A172 (cell line): ENCODE measurements around a stretch of chr3.

- RAMPAGE, long total RNA = no peak
Measured at GRCh38 chr3:12796895-12797783, 659 bp downstream of the CAND2 start.

- RAMPAGE, long total RNA = no peak
Measured at GRCh38 chr3:12916305-12916778, 75.0 kb upstream of the RPL32 start.

DNA sequence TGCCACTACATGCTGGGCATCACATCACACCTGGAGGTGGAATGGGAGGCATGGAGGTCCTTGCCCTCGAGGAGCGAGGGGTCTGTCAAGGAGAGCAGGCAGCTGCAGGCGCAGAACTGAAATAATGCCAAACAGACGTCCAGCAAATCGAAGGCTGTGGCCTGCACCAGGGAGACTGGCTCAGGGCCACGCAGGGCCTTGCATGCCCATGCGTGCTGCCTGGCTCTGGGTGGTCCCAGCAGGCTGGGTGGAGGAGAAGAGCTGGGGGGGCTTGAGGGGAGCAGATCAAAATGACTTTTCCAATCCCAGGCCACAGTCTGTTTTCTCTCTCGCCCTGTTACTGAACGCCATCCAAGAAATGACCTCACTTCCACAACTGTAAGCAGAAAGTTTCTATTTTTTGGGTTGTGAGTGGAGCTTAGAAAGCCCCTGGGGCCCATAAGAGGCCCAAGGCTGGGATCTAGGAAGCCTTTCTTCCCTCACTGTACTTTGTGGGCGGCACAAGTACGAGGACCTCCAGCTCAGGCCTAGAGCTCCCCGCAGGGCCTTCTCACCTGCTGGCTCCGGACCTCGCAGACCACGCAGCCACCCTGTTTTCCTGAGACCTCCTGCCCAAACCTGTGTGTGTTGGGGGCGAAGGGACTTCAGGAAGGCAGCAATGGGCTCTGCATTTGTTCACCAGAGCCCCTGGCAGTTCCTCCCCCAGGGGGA lies 97.0 kb upstream of the RPL32 start:
- RAMPAGE, long total RNA = no peak

GRCh38 chr3:12943723-12944128 lies 102.4 kb upstream of the RPL32 start:
- RAMPAGE, long total RNA = no peak

- RAMPAGE, long total RNA = no peak
Measured at GRCh38 chr3:12962152-12962764, 111.0 kb downstream of the IQSEC1 start.

DNA sequence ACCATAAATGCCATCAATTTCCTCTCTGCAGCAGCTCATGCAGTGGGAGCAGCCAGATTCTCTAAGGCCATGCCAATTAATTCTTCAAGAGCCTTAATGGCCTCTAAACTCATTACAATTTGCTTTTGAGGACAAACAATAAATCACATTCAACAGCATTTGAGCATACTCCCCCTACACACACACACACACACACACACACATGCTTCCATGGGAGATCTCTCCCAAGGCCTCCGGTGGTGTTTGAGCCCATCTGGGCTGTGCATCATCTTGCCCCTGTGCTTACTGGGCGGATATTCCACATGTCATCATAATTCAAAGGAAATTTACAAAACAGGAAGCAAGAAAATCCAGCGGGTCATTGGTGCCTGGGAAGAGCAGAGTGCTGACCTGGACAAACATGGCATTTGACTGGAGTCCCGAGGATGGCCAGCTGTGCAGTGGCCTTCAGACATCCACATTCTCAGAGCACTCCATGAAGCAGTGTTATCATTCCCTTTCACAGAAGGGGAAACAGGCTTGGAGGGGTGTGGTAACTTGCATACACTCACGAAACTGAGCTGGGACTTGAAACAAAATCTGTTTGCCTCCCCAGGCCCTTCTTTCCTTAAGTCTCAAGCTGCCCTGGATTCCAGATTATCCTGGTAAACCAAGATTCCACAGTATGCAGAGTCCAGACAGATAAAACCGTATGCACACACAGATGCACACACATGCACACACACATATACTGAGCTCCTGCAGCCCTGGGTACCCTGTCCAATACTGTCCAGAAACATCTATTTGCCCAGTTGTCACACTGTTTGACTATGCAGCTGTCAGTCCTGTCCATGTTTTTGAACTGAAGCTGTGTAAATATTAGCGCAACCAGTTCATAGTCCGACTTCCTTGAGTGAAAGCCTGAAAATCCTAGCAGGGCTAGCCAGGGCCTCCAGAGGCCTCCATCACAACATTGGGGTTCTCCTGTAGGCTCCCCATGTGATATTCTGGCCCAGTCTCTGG lies 108.8 kb downstream of the IQSEC1 start:
- RAMPAGE, long total RNA = no peak

DNA sequence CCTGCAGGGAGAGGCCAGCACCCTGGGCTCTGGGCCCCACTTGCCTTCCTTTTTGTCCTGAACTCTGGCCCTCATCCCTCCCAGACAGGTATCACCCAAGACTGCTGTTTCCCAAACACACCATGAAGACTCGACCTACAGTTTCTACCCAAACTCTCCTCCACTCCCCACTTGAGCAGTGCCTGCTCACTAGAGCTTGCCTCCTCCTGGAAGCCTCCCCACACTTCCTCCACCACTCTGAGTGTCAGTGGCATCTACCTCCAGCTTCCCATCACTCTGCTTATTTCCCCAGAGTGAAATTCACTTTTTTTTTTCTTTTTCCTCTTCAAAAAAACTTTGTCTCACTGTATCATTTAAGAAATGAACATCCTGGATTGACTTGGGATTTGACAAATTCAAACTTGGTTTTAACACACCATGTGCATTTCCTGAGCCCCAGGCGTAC lies 62.4 kb downstream of the IQSEC1 start:
- RAMPAGE, long total RNA = no peak

DNA sequence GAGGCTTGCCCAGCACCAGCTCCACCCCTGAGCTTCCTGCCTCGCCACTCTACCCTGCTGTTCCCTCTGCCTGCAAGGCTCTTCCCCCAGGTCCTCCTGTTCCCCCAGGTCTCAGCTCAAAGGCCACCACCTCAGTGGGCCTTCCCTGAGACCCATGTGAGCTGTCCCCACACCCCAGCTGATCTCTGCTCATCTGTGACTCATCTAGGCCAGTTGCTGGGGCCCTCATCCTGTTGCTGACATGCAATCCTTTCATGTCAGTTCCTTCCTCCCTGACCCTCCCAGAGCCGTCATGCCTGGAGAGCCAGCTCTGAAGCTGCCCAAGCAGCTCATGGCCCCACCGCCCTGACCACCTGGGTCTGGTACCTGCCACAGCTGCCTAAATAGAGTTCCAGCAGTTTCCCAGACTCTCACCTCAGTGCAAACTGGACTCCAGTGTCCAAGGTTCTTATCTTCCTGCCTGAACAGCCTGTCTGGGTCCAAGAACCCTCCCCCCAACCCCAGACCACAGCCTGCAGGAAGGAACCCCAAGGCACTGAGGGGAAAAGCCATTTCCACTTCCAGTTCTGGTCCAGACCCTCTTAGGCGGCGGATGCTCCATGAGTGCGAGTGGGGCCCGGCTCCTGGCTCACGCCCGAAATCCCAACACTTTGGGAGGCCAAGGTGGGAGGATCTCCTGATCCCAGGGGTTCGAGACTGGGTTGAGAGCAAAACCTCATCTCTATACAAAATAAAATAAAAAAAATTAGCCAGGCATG lies 116.6 kb upstream of the IQSEC1 start:
- RAMPAGE, long total RNA = no peak

- RAMPAGE, long total RNA = no peak
Measured at GRCh38 chr3:13352721-13353262, 67.3 kb downstream of the NUP210 start.

GRCh38 chr3:13416289-13416649 lies 3.9 kb downstream of the NUP210 start:
- RAMPAGE, long total RNA = no peak

GRCh38 chr3:13932661-13933366 lies 52.9 kb upstream of the WNT7A start:
- RAMPAGE, long total RNA = no peak

- RAMPAGE, long total RNA = no peak
Measured at GRCh38 chr3:14151578-14152201, 26.7 kb downstream of the XPC start.

DNA sequence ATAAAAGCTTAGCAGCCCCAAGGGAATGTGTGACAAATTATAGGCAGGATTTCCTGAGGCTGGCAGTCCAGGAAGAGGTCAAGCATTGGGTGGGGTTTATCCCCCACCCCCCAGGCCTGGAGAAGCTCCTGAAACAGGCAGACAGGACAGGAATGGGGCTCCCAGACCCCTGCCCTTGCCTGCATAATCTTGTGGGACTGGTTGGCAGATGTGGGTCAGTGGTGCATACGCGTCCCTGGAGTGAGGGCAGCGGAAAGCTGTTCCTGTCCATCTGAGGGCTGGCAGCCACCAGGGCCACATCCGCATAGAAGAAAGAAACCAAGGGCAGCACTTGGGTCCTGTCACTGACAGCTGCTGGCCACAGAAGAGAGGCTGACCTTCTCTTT lies 79.2 kb upstream of the SLC6A6 start:
- RAMPAGE, long total RNA = no peak

DNA sequence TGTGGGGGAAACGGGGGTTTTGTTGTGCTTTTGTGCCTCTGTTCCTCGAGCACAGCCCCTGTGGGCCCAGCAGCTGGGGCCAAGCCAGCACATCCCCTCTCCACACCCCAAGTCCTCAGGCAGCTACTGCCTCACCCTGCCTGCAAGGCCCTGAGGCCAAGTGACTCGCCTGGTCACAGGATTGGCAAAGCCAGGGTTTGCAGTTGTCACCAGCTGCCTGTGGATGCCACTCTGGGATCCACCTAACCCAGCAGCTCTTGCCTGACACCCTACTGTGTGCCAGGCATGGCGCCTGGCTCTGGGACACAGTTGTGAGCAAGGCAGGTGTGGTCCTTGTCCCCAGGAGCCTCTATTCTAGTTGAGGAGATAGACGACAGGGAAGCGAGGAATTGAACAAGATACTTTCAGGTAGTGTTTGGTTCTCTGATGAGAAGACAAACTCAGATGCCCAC lies 39.2 kb downstream of the SLC6A6 start:
- RAMPAGE, long total RNA = no peak

DNA sequence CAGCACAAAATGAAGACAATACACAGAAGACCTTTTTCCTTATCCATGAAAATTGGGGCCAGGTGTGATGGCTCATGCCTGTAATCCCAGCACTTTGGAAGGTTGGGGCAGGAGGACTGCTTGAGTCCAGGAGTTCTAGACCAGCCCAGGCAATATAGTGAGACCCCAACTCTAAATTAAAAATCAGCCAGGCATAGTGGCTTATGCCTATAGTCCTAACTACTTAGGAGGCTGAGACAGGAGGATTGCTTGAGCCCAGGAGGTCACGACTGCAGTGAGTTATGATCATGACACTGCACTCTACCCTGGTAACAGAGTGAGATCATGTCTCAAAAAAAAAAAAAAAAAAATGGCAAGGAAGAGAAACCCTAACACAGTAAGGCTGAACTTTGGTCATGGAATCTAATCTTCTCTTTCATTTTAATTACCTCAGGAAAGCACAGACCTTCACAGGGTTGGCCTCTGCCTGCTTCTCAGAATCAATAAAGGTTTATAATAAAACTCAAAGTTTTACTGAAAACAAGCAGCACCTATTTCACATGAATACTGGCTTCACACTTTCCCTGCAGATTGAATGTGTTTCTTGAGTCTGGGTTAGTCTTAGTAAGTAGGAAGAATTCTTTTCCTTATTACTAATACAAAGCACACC lies 11.8 kb upstream of the NR2C2 start:
- RAMPAGE, long total RNA = no peak

- RAMPAGE, long total RNA = no peak
Measured at GRCh38 chr3:14949991-14950721, 2.8 kb downstream of the NR2C2 start.

DNA sequence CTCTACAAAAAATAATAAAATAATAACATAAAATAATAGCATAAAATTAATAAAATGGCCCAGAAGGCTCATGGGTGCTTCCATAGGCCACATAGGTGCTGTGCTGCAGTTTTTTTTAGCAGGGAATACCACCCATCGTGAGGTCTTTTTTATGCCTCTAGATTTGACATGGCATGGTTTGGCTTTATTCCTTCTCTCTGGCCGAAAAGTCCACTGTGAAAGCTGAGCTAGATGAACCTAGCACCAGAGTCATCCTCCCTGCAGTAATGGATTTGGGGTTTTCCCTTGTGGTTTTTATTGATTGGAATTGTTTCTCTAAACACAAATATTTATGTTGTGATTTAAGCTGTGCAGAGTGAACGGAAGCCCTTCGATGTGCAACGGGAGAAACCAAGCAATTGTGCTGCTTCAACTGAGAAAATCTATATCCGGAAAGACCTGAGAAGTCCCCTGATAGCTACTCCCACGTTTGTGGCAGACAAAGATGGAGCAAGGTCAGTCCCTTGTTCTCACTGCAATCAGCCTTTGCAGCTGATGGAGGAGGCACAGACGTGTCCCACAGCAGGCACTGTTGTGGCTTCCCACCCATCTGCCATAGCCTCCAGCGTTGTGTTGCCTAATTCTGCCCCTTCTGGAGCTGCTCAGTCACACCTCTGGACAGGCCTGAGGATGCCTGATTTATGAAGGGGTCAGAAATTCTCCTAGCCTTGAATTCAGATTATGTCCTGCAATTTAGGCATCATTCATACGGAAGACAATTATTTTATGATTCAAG lies 42.1 kb downstream of the MRPS25 start:
- RAMPAGE, long total RNA = no peak

GRCh38 chr3:15044293-15044969 lies 20.7 kb downstream of the MRPS25 start:
- RAMPAGE, long total RNA = no peak

- RAMPAGE, long total RNA = no peak
Measured at GRCh38 chr3:15082040-15082813, 16.7 kb downstream of the RBSN start.

- RAMPAGE, long total RNA = no peak
Measured at GRCh38 chr3:15093525-15093861, 5.5 kb downstream of the RBSN start.